Karpas-422 (cell line): ENCODE measurements around the genes LCE3D, LCE2B, SPRR3, SPRR2D and NPR1.

GRCh38 chr1:152001041-152001822 is 7.6 kb upstream of the S100A10 start:
- PRO-cap, result no peak
- RAMPAGE, long total RNA, result no peak

DNA sequence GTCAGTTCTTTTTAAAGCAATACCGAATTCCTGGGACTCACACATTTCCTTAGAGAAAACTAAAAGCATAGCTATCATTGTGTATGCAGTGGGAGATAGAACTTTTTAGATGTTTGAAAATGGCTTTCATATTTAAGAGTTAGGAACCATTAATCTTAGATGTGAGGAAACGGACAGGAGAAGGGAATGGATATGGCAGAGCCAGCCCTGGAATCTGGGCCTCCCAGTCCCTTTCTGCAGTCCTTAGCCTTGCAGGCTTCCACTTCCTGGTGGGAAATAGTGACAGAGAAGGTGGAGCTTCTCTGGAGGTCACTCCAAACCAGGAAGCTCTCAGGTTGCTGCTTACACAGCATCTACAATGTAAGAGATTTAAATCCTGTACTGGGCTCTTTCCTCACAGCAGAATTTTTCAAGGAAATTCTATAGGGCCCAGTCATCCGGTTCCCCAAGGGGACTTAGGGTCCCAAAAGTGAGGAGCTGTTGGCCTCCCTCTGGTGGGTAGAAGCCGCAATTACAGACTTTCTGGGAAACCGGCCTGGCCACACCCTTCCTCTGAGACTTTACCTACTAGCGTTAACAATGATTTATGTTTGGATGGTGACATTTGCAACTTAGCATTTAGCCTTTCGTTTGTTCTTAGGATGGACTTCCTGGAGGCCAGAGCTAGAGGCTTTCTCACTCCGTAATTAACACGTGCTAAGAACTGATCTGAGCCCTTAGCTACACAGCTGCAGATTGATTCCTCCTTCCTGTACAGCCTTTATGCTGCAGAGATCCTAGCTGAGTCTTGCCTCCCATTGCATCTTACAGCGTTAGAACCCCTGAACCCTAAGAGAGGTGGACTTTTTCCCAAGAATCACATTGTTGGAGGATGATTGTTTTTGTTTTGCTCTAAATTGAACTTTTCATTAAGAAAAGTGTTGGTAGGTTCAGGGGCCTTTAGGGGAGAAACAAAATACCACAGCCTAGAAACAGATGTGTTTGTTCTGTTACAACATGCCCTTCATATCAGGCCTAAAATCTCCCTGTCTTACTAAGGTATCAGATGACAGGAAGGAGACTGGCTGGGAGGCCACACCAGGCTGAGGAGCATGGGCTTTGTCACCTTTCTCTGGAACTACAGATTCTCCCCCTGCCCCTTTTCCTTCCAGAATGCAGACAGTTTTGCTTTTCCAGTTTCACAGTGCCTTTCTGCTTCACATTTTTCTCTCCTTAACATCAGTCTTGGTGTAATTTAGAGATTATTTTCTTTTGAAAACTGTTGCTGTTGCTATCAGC is 2.1 kb downstream of the S100A11 start:
- PRO-cap, result unidirectional peak, plus-strand start at position 1,044 of the sequence
- RAMPAGE, long total RNA, result no peak

DNA sequence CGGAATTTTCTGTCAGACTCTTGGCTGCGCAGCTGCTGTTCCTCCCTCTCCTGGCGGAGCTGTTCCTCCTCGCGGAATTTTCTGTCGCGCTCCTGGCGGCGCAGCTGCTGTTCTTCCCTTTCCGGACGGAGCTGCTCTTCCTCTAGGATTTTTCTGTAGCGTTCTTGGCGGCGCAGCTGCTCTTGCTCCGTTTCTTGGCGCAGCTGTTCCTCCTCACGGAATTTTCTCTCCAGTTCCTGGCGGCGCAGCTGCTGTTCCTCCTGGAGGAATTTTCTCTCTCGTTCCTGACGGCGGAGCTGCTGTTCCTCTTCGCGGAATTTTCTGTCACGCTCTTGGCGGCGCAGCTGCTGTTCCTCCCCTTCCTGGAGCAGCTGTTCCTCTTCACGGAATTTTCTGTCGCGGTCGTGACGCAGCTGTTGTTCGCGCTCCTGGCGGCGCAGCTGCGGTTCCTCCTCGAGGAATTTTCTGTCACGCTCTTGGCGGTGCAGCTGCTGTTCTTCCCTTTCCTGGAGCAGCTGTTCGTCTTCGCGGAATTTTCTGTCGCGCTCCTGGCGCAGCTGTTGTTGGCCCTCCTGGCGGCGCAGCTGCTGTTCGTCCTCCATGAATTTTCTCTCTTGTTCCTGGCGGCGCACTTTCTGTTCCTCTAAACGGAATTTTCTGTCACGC is 7.3 kb downstream of the TCHH start:
- PRO-cap, result no peak
- RAMPAGE, long total RNA, result no peak

DNA sequence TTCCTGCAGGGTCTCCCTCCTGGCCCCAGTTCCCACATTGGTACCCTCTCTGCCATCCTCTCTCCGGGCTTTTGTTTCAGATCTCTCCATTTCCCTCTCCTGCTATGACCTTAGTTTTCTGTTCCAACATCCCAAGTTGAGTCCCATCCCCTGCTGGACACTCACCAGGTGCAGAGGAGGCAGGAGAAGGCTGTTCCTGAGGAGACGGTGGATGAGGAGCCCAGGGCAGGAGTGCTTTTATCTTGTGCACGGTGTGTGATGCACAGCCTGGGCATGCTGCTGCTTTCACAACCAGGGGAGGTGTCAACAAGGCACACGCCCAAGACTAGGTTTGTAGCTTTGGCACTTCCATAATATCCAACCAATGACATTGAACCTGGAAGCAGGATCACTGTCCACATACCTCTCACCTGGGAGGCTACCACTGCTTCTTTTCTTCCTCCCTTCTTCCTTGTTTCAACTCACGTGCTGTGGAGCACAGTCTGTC is at the start of gene LCE3D:
Gene LCE3D, minus strand, starts transcription at position 213 of the 487 bp plus-strand sequence.
- PRO-cap, result no peak
- RAMPAGE, long total RNA, result no peak

- PRO-cap, result no peak
- RAMPAGE, long total RNA, result no peak
Observed at GRCh38 chr1:152685915-152686366, at the start of gene LCE2B. TSS of gene LCE2B (plus strand) at chr1:152686123.

DNA sequence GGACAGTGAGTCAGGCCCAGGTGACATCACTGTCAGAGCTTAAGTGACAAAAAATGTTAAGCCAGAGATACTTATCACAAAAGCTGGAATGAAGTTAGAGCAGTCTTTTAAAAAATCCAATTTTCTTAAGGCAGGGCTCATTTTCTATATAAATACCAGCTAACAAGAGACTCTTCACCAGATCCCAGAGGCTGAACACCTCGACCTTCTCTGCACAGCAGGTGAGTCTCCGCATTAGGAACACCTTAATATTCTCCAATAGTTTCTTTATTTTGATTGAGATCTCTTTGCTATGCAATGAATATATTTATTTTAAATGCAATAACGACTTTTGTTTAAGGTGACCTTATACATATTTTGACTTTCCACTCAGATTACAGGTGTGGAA is at the start of gene SPRR3:
Gene SPRR3, plus strand, starts transcription at position 177 of the 388 bp plus-strand sequence.
- PRO-cap, result no peak
- RAMPAGE, long total RNA, result no peak

GRCh38 chr1:153032417-153033141 is 1.6 kb downstream of the SPRR1B start:
- PRO-cap, result no peak
- RAMPAGE, long total RNA, result no peak

DNA sequence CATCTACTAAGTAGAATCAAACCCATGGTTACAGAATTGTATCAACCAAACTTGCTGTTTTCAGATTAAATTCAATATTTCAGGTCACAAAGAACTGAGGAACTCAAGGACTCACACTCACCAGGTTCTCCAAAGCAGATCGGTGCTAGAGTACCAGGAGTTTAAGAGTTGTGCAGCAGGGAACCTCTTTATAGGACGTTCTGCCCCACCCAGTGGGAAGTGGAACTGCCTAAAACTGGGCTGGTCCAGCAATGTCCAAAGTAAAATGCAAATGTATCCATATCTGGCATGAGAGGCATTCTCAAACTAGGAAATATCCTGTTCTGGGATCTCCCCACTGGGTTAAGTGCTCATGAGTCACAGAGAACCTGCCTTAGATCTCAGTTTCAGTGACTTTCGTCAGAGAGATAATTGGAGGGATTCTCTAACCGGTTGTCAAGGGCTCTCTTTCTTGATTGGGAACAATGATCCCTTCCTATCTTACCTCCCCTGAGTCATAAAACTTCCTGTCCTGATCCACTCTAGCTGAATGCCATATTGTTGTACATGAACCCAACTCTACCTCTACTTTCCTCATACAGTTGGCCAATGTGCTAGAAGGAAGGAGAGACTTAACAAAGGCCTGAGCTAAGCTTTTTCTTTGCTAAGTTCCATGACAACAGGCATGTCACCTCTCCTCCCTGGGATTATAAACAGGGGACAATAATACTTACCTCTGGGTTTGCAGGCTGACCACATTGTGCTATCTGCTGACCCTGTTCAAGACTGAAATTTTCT is at the start of gene SPRR2D:
Gene SPRR2D, minus strand, starts transcription at position 164 of the 777 bp plus-strand sequence.
- PRO-cap, result no peak
- RAMPAGE, long total RNA, result no peak

DNA sequence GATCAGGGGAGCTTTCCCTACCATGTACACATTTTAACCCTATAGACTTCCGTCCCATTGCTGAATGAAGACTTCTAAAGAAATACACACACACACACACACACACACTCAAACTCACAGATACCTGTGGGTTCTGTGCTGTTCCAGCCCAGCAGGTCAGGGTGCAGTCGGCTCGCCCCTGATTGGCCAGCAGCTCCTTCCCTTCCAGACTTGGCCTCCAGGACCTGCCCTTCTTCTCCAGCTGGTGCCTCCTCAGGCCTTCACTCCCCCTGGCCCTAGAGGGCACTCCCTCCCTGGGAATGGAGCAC is 279 bp downstream of the PGLYRP3 start:
- PRO-cap, result no peak
- RAMPAGE, long total RNA, result no peak

DNA sequence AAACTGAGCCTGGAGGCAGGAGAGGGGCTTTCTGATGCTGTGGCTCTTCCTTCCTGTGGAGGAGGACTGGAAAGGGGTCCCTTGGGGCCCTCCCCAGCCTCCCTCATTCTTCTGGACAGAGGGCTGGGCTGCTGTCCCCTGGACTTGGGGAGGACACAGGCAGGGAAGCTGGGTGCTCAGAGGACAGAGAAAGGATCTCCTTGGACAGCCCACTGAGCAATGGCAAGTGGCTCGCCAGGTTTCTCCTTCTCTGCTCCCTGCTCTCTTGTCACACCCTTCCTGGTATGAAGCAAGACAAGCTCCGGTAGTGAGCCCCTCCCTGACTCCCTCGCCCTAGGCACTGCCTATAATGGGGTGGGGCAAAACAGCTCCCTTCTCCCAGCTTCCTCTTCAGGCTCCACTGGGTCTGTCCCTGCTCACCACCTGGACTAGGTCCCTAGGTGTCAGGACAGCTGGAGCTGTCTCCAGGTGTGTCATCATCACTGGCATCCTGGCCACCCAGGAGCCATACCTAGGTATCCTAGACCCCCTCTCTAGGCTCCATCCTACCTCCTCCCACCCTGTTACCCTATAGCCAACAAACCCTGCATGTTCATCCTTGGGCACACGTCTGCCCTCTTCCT is 19.9 kb downstream of the S100A6 start:
- PRO-cap, result no peak
- RAMPAGE, long total RNA, result no peak

DNA sequence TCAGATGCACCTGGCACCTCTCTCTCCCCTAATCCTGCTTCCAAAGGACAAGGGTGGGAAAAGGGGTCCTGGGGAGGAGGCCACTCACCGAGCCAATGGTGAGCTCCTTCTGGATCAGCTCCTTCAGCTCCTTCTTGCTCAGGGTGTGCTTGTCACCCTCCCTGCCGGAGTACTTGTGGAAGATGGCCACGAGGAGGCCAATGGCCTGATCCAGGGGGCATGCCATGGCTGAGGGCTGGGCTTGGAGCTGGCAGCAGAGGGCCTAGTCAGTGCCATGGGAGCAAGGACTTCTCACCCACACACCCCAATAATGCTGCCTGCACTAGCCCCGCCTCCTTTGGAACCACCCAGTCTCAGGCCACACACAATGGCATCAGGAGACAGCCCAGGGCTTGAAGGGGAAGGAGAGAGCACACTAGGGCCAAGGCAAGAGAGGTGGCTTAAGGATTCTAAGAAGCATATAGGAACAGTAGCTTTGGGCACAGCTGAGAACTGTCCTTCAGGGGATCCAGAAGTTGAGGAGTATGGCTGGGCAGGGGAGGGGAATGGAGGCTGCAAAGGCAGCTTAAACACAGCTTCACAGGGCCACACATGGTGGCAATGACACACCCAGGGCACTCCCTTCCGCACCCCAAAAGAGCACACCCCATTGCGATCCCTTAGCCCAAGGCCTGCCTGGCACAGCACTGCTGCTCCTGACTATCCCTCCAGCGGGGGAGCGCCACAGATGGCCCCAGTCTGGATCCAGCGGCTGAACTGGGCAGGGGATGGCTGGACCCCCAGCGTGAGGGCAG is 480 bp downstream of the S100A6 start:
- PRO-cap, result no peak
- RAMPAGE, long total RNA, result no peak

DNA sequence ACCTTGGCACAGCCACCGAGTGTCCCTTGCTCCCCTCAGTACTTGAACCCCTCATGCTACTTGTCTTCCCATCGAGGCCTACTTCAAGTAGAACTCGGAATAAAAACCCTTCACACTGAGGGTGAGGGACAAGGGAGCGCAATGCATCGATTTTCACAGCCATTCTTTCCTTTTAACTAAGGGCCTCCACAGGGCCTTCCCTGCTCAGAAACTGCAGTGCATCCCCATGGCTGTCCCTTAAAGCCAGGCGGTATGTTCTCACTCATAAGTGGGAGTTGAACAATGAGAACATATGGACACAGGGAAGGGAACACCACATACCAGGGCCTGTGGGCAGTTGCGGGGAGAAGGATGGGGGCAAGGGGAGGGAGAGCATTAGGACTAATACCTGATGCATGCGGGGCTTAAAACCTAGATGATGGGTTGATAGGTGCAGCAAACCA is 1.4 kb upstream of the S100A2 start:
- PRO-cap, result no peak
- RAMPAGE, long total RNA, result no peak

GRCh38 chr1:153567517-153568296 is 2.1 kb upstream of the S100A2 start:
- PRO-cap, result no peak
- RAMPAGE, long total RNA, result no peak

DNA sequence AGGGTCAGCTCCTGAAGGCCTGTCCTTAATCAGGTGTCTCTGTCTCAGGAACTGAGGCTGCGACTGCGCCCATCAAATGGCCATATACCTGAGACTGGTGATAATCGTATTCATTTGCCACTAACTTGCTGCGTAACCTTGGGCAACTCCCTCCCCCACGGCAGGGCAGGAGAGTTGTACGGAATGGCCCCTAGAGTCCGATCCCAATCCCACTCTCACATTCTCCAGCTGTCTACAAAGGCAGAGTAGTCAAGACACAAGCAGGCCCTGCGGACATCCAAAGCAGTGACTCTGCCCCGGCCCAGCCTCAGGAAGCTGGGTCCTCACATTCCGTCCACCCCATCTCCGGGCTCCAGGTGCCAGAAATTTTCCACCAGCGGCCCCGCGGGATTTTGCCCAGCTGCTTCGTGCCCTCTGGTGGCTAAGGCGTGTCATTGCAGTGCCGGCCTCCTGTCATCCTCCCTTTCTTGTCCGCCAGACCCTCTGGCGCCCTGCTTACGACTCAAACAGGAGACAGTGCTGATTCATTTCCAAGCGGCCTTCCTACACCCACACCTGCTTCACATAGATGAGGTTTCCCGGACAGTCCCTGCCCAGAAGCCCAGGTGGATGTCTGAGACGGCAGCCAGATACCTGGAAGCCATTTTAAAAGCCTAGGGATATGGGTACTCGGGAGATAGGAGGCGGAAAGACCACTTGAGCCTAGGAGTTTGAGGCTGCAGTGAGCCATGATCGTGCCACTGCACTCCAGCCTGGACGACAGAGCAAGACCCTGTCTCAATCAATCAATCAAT is 2.9 kb upstream of the S100A2 start:
- PRO-cap, result no peak
- RAMPAGE, long total RNA, result no peak

DNA sequence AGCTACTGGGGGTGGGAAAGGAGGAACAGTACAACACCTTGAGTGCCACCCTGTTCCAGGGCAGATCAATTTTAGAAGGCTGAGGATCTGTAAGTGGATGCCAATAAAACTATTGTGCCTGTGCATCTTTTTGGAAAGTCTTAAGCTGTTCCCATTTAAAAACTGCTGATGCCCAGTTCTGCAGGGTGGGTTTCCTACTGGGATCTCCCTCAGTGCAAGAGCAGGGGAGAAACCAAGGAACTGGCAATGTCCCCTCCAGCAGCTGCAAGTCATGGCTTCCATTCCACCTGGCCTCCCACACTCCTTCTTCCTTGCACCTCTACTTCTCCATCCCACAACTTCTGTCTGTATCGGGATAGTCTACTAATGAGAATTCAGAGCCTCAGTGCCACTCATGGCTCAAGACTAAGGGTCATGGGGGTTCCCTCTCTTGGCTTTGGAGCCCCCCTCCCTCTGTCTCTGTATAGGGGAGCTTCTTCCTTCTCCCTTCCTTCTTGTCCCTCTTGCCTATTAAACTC is 9.6 kb downstream of the S100A16 start:
- PRO-cap, result no peak
- RAMPAGE, long total RNA, result no peak

DNA sequence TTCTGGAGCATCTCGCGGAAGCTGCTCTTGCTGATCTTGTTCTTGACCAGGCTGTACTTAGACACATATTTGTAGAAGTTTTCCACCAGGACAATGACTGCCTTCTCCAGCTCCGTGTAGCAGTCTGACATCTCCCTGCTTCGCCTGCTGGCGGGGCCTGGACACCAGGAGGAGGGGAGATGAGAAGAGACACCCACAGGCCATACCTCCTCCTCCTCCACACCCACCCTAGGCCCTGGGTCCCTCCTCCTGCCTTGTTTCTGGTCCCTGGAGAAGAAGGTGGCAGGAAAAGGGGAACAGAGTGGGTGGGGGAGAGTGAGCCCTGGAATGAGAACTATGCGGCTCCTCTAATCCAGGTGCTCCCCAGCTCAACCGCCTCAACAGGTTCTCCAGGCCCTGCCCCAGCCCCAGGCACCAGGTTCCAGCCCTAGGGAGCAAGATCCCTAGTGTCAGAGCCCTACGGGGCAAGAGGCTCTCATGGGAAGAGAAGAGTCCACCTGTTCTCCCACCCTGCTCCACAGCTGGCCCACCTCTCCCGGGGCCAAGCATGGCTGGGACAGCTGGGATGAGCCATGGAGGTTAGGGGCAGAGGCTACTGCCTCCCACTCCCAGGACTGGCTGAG is 4.8 kb downstream of the S100A16 start:
- PRO-cap, result no peak
- RAMPAGE, long total RNA, result no peak

DNA sequence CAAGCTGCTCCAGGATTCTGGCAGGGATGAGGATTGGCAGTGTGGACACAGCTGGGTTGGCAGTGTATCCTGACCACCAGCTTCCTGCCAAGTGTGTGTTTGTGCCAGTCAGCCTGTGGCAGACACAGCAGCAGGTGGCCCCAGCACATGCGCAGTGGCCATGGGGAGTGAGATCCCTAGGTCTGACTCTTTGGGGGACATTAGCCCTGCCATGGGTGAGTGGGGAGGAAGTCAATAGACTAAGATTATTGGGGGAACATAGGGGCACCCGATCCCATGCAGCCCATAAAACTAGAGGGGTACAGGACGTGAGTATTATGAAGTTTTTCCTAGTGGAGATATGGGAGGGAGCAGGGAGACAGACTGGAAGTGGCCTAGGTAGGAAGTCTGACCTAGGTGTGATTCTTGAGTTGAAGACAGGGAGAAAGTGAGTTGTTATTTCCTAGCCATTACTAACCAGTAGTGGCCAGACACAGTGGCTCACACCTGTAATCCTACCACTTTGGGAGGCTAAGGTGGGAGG is 8.5 kb upstream of the SNAPIN start:
- PRO-cap, result no peak
- RAMPAGE, long total RNA, result no peak

DNA sequence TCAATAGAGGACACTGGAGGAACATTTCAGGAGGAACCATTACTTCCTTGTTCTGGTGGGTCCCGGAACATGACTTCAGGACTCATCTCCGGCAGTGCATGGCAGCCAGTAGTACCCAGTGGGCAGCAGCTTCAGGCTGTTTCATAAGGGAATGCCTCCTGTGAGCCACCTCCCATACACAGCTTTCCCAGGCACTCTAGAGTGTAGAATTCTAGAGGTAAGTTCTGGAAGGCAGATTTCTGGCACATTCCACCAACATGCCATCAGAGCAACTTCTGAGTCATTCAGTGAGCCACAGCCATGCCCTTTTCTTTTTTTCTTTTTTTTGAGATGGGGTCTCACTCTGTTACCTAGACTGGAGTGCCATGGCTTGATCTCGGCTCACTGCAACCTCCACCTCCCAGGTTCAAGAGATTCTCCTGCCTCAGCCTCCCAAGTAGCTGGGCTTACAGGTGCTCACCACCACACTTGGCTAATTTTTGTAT is 5.3 kb upstream of the SNAPIN start:
- PRO-cap, result no peak
- RAMPAGE, long total RNA, result no peak

GRCh38 chr1:153677606-153678074 is 848 bp upstream of the NPR1 start:
- PRO-cap, result no peak
- RAMPAGE, long total RNA, result no peak

DNA sequence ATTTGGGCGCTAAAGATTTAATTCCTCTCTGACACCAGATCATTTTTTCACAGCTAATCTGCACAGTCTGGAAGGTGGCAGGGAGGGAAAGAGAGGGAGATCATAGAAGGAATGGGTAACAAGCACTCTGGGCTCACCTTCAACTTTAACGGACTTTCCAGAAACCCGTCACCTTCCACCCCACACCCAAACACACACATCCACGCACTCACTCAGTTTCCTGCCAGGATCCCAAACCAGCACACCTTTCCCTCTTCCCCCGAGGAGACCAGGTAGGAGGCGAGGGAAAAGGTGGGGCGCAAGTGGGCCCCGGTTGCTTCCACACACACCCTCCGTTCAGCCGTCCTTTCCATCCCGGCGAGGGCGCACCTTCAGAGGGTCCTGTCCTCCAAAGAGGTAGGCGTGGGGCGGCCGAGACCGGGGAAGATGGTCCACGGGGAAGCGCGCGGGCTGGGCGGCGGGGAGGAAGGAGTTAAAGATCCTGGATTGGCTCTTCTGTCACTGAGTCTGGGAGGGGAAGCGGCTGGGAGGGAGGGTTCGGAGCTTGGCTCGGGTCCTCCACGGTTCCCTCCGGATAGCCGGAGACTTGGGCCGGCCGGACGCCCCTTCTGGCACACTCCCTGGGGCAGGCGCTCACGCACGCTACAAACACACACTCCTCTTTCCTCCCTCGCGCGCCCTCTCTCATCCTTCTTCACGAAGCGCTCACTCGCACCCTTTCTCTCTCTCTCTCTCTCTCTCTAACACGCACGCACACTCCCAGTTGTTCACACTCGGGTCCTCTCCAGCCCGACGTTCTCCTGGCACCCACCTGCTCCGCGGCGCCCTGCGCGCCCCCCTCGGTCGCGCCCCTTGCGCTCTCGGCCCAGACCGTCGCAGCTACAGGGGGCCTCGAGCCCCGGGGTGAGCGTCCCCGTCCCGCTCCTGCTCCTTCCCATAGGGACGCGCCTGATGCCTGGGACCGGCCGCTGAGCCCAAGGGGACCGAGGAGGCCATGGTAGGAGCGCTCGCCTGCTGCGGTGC is at the start of gene NPR1:
Gene NPR1, plus strand, starts transcription at position 614 of the 1,023 bp plus-strand sequence.
- PRO-cap, result no peak
- RAMPAGE, long total RNA, result no peak